Placental pericyte (primary cell): ENCODE measurements around a stretch of chr12.

DNA sequence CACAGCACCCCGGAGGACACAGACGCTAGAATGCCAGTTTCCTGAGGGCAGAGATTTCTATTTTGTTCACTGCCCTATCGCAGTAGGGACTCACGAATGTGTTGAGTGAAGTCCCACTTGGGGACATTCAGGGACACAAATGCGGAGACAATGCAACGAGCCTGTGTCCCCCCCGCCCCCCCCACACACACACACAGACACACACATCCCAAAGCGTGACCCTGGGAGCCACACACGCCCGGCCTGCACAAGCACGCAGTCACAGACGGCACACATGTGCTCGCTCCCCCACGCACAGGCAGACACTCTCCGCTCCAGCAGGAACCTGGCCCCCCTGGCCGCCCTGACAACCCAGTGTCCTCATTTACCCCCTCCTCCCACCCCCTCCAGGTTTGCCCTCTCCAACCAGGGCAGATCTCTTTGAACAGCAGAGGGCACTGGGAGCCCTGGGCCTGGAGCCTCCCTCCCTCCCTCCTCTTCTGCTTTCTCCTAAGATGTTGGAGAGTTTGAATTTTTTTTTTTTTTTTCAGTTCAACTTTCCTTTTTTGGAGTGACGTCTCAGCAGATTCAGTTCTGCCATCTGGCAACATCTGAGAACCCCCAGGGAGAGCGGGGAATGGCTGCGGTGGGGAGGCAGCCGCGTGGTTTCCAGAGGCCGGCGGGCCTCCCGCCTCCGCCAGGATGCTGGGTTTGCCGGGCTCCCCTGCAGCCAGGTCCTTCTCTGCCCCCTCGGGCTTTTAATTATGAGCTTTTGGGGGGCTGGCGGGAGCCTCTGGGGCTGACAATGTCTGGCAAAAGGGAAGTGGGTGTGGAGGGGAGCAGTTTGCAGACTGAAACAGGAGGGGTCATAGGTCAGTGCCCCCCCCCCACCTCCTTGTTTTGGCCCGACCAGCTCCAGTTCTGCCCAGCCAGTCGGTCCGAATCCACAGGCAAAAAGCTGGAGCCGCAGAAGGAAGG is 1.1 kb upstream of the NCOR2 start:
- CAGE, long polyA plus RNA, result no peak

- CAGE, long polyA plus RNA, result no peak
Measured at GRCh38 chr12:124582132-124582544, 14.7 kb upstream of the NCOR2 start.

- CAGE, long polyA plus RNA, result no peak
Measured at GRCh38 chr12:124676197-124676902, 108.9 kb upstream of the NCOR2 start.

DNA sequence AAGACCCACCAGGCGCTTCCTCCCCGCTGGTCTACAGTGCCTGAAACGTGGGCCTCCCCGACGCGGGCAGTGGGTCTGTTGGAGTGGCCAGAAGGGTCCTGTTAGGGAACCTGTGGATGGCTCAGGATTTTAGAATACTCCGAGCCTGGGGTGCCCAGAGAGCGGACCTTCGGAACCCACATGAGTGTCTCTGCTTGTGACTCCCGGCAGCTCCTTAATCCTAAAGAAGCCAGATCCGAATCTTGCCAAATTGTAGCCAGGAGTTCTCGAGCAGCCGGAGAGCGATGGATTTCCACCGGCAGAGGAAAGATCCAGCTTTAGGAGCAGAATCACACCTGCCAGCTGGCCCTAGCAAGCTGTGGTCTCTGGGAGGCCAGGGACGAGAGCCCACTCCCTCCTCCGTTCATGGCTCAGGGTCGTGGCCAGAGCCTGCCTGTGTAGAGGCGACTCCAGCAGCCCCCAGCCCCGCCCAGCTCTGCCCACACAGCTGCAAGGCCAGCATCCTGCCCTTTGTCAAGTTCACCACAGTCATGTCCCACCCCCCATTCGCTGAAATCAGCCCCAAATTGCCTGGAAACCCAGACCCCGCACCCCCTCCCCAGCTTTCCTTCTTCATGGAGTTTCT is 121.1 kb downstream of the SCARB1 start:
- CAGE, long polyA plus RNA, result no peak

GRCh38 chr12:124820911-124822271 is 42.3 kb downstream of the SCARB1 start:
- CAGE, long polyA plus RNA, result no peak

GRCh38 chr12:124827451-124828115 is 36.1 kb downstream of the SCARB1 start:
- CAGE, long polyA plus RNA, result no peak

DNA sequence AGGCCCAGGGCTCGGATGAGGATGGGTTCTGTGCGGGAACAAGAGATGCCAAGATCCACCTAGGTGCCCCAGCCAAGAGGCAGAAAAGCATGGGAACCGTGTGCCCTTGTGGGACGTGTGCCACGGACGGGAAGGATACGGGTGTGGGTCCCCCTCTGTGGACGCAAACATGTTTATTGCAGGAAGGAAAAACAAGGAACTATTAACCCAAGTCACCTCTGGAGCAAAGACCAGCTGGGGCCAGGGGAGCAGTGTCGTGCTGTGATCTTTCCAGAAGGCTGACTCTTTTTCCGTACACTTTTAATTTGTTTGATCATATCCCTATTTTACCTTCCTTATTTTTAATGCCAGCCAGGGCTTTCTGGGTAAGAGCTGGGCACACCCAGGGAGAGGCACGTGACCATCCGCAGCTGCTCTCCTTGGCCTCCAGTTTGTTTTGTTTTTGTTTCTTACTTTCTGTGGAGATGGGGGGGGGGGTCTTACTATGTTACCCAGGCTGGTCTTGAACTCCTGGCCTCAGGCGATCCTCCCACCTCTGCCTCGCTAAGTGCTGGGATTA is 20.8 kb downstream of the SCARB1 start:
- CAGE, long polyA plus RNA, result no peak

- CAGE, long polyA plus RNA, result no peak
Measured at GRCh38 chr12:124862665-124863543, 760 bp downstream of the SCARB1 start.

GRCh38 chr12:124910460-124911395 is 3.7 kb downstream of the UBC start:
- CAGE, long polyA plus RNA, result no peak

DNA sequence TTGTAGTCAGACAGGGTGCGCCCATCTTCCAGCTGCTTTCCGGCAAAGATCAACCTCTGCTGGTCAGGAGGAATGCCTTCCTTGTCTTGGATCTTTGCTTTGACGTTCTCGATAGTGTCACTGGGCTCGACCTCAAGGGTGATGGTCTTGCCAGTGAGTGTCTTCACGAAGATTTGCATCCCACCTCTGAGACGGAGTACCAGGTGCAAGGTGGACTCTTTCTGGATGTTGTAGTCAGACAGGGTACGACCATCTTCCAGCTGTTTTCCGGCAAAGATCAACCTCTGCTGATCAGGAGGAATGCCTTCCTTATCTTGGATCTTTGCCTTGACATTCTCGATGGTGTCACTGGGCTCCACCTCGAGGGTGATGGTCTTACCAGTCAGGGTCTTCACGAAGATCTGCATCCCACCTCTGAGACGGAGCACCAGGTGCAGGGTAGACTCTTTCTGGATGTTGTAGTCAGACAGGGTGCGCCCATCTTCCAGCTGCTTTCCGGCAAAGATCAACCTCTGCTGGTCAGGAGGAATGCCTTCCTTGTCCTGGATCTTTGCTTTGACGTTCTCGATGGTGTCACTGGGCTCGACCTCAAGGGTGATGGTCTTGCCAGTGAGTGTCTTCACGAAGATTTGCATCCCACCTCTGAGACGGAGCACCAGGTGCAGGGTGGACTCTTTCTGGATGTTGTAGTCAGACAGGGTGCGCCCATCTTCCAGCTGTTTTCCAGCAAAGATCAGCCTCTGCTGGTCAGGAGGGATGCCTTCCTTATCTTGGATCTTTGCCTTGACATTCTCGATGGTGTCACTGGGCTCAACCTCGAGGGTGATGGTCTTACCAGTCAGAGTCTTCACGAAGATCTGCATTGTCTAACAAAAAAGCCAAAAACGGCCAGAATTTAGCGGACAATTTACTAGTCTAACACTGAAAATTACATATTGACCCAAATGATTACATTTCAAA is 1.3 kb downstream of the UBC start:
- CAGE, long polyA plus RNA, result no peak

GRCh38 chr12:124915180-124915572 is 726 bp upstream of the UBC start:
- CAGE, long polyA plus RNA, result no peak

DNA sequence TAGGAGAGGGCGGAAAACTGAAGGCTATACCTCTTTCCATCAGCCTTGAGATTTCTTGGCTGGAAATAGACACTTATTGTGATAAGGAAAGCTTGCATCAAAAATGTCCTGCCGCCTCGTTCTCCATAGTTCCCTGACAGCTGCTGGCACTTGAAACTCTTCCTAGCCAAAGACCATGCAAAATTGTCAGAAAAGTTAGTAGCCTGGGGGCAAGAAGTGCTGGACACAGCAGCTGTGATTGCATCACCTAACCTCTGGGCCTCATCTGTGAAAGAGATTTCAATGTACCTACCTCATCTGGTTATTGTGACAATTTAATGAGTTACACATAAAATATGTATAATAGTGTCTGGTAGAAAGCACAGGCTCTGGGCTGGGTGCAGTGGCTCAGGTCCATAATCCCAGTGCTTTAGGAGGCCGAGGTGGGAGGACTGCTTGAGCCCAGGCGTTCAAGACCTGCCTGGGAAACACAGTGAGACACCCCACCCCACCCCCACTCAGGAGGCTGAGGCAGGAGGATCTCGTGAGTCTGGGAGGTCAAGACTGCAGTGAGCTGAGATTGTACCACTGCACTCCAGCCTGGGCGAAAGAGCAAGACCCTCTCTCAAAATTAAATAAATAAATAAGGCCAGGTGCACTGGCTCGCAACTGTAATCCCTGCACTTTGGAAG is 9.8 kb upstream of the UBC start:
- CAGE, long polyA plus RNA, result no peak

GRCh38 chr12:124939048-124939446 is 24.6 kb upstream of the UBC start:
- CAGE, long polyA plus RNA, result no peak

DNA sequence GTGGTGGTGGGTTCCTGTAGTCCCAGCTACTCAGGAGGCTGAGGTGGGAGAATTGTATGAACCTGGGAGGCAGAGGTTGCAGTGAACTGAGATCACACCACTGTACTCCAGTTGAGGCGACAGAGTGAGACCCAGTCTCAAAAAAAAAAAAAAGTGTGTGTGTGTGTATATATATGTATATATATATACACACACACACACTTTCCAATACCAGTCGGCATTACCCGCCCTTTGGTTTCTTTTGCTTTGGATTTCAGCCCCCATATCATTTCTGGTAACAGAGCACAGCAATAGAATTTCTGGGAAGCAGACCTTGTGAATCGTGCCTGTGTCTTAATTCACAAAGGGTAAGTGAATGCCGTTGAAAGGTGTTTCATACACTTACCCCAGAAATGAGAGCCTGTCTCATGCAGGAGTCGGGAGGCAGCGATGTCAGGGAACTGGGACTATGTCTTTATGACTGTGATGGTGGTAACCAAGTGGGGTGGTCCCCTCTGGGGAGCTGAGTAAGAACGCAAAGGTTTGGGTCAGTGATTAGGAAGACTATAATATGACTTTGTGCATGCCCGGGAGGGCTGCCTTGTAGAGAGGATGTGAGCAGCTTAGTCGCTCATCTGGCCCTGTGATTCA is 35.7 kb upstream of the AACS start:
- CAGE, long polyA plus RNA, result no peak

DNA sequence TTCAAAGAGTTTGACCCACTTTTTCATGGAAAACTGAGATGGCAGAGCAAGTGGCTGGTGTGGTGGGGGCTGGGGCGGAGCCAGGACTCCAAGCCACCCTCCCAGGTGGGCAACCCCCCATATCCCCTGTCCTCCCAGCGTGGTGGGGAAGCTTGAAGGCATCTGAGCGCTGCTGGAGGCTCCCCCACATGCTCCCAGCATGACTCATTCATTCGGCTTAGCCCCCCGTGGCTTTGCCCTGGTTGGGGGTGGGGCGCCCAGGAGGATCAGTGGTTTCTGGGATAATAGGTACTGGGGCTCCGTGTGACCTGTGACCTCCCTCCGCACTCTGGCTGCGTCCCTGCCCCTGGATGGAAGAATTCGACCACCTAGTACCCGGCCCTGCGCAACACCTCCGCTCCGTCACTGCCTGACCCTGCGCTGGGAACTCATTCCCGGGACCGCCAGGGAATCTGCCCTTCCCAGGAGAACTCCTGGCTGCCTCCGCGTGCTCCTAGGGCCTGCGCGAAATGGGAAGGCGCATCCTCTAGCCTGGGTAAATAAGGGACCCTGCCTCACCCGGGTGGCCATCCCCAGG is 887 bp upstream of the TMEM132B start:
- CAGE, long polyA plus RNA, result no peak

- CAGE, long polyA plus RNA, result no peak
Measured at GRCh38 chr12:125861514-125862203, 675.5 kb downstream of the TMEM132B start.

DNA sequence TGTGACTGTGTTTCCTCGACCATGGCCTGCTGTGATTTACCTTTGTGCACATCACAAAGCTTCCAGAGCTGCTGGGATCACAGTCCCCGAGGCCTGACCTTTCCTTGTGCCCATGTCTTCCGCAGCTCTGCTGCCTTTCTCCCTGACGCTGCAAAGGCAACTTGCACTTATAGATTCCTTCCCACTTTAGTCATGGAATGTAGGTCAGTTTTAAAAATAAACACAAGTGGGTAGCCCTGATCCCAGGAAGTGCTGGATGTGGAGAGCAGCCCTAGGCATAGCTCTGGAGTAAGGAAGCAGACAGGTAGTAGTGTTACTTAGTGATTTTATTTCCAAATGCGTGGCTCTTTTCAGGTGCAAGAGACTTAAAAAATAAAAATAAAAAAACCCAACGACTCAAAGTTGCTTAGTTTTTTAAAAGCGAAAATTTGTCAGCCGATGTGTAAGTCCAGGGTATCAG is 704.8 kb downstream of the TMEM132B start:
- CAGE, long polyA plus RNA, result no peak

GRCh38 chr12:126165889-126166543 is 979.8 kb downstream of the TMEM132B start:
- CAGE, long polyA plus RNA, result no peak

DNA sequence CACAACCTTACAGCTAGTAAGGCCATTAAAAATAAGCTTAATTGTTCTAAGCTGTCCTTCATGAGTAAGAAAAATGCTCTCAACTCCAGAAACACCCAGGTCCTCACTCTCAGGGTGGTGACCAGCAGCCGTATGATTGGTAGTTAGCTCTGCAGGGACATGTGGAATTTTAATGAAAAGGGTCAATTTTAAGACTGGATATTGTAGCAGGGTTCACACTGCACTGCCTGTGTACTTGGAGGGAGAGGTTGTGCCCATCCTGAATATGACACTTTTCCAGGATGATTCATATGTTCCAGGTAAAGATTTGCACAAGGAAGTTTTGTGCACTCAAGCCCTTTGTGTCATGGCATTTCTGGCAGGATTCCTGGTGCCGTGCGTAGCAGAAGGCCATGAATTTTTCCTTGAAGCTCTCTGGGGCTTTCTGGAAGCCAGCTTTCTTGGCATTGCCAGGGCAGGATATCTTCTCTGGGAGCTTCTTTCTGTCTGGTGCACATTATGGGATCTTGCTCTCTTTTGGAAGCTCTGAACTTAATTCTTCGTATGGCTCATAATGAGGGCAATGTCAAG is 1012.8 kb downstream of the TMEM132B start:
- CAGE, long polyA plus RNA, result no peak

DNA sequence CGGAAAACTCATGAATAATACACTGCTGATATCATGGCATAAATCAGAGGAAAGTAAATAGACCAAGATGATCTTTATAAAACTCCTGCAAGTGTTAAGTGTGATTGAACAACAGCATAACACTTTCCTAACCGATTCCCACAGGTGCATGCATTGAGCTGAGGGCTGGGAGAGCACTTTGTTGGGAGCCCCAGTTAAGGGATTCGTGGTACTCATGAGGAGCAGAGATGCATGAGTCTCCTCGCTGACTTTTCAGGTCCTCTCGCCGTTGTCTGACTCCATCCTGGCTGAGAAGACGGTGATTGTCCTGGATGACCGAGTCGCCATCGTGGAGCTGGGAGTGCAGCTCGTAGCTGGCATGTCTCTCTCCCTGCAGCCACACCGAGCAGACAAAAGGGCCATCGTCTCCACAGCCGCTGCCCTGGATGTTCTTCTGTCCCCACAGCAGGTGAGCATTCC is 643.0 kb upstream of the TMEM132C start:
- CAGE, long polyA plus RNA, result no peak